Bronchus (tissue), 1 donor: ENCODE results near the genes VWC2L and FN1.

DNA sequence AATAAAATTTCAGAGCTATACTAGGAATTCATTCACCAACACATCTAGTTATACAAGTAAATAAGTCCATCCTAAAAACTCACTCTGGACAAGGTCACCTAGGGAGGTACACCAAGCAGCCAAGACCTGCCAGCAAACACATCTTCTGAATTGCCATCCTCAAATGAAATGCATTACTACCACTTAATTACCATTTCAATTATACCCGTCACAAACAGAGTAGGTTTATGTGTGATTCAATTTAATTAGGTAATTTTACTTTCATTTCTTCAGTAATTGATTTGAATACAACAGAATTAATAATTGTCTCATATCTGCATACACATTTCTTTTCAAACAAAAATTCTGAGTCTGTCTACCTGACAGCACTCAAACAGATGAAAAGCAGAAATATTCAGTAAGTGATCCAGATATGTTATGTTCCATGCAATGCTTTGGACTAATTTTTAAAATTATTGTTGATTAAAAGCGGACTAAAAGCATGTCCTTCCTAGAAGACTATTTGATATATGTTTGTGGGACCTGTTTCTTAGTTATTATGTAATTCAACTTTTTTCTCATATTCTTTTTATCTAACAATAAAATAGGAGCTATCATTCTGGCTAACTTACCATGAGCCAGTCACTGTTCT, 18.7 kb downstream of the IKZF2 start:
- PRO-cap = no peak

DNA sequence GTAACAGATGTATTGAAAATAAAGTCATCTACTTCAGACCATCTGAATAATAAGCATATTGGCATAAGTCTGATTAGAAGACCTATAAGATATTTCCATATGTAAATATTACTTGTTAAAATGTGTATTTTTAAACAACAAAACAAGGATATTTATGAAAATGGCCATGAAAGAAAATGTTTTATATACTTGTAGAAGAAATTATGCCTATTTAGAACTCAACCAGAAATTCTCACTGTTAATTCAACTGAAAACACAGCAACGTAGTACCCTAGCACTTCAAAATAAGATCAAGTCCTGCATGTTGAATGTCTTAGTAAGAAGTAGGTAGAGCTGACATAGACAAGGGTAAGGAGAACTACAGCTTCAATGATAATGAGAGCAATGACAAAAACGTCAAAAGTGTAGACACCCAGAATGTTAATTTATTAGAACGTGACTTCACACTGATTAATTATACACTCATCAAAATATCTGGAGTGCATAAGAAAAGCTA, 13.8 kb downstream of the IKZF2 start:
- PRO-cap = no peak

DNA sequence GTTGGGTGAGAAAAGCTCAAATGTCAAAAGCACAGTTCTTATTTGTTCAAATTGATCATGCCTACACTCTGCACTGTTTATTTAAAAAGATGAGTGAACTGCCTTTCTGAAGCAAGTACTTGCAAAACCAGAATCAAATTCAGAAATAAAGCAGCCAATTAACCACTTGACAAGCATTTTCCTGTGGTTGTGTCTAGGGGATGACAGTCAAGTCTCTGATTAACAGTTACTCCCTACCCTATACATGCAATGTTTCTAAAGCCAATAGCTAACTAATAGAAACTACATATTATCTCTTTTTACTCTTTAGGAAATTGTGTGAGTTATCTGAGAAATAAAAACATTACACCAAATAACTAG, 5.6 kb downstream of the IKZF2 start:
- PRO-cap = no peak

- PRO-cap = no peak
Observed at GRCh38 chr2:214410896-214411128, at the start of gene VWC2L. TSS of gene VWC2L (plus strand) at chr2:214411054.

DNA sequence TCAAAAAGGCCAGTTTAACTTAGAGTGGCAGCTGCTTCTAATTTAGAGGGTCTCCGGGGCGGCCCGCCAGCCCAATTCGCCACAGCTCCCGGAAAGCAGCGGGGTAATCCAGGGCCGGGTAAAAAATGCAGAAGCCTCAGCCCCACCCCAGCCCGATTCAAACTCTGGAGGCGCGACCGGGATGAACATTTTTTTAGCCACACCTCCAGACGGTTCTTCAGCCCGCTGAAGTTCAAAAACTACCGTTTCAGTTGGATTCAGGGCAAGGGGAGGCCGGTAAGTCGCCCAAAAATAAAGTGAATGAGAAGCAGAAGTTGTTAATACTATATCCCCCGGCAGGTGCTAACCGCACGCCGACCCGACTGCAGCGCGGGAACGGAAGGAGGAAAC, 549 bp downstream of the BARD1 start:
- PRO-cap = unidirectional peak, minus-strand start at position 159 of the sequence

- PRO-cap = no peak
Observed at GRCh38 chr2:215375187-215375576, 60.7 kb downstream of the FN1 start.

GRCh38 chr2:215386653-215387056, 49.2 kb downstream of the FN1 start:
- PRO-cap = no peak

DNA sequence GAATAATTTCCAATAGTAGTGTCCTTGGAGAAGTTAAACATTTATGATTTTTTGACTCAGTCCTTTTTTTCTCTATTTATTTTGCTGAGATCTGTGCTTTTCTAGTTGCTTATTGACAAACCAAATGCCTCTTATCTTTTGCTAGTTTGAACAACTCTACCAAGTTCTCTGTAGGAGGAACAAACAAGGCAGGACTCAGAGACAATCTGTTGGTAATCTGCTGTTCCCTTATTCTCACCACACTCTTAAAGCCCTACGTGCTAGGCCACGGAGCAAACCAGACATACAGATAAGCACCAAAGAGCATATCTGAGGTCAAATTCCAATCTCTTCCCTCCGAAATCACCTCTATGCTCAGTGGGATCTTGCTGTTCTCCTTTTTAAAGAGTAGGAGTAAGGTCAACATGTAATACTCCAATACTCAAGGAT, 18.5 kb downstream of the FN1 start:
- PRO-cap = no peak

DNA sequence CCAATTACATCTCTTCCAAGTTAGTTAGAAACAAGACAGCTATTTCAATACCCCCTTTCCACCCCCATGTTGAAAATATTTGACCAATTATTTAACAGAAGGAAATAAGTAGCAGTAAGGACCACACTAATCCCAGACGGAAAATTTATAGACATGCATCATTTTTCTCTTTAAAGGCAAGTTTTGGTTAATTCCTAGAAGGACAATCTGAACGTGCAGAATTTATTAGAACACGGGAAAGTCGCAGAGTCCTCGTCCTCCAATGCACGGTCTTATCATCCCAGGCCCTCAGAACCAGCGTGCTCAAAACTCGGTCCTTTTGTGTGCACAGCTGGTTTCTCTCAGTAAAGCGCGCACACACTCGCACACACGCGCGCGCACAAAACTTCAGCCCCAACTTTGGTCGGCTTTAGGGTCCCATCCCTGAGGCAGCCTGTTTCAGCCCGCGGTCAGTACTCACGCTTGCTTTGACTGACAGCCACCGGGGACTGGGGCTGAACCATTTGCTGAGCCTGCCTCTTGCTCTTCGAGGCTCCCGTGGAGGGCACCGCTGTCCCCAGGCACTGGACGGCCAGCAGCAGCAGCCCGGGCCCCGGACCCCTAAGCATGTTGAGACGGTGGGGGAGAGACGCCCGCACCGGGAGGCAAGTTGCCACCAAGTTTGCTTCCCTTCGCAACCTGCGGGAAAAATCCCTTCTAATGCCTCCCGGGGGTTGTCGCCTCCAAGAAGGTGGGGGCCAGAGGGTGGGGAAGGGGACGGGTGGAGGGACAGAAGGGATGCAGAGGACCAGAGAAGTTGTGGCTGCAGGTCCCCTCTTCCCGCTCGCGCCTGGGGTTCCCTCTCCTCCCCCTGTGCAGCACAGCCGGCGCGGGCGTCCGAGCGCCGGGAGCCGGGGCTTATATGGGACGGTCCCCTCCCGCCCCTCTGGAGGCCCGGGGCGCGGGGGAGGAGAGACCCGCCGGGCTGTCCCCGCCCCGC, at the start of gene FN1:
FN1 (minus strand) TSS at position 874 of the 979 bp plus-strand sequence.
- PRO-cap = bidirectional peak, plus-strand start outside the sequence, minus-strand start at position 874 of the sequence

- PRO-cap = no peak
Observed at GRCh38 chr2:215624137-215624846, 188.4 kb upstream of the FN1 start.

DNA sequence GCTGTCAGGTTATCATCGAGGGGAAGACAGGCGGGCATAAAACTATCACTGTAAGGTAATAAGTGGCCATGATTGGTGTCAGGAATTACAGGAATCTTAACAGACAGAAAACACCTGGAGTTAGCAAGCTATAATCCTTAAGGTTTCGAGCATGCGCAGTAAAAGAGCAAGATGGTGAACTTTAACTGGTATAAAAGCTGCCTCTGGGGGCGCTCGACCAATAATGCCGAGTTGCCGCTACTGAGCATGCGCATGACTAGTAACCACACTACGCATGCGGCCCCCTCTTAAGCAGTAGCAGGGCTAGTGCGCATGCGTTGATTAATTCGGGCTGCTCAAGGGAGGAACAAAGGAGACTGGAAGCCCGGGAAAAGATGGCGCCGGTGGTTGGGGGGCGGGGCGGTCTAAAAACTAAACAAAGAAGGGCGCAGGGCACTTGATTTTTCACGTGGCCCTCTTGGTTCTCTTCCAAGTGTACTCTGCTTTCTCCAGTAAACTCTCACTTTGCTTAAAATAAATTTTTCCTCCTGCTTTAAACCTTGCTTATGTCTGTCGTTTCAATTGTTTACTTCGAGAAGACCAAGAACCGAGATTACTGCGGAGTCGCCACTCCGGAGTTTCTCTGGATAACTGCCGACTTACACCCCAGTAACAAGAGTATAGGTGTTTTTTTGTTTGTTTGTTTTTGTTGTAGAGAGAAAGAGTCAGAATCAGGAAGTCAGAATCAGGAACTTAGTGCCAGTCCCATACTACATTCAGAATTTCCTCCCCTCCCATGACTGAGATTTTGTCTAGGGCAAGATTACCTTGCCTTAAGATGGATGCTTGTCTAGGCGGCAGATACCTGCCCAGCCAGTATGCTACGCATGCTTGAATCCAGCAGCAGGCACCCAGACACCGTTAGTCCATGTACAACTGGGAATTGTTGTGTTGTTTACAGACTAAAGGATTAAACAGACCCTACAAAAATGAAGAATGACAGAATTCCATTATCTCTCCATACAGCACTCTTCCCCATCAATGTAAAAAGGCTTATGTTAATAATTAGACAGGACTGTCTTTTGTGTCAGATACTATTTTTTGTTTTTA, 5.8 kb downstream of the XRCC5 start:
- PRO-cap = unidirectional peak, plus-strand start at position 349 of the sequence; unidirectional peak, plus-strand start at position 407 of the sequence

DNA sequence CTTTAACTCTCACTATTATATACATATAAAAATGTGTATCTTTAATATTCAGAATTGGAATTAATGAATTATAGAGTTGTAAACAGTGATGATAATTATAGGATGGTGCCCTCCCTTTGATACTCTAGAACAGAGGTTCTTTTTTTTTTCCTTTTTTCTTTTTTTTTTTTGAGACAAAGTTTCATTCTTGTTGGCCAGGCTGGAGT, 15.8 kb downstream of the XRCC5 start:
- PRO-cap = no peak

DNA sequence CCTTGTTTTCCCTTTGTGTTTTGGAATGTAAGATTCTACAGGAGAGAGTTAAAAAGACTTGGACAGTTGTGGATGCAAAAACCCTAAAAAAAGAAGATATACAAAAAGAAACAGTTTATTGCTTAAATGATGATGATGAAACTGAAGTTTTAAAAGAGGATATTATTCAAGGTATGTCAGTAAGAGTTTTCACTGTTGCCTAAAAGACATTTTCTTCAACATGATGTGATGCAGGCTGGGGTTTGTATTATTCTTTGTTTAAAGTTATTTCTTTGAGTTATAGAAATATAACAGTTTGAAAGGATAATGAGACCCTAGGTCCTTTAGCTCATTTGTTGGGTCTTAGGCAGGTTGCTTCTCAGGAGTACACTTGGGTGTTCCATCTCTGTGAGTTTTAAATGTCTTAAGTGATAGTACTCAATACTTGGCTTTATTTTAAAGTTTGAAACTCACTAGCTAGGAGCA, 18.4 kb downstream of the XRCC5 start:
- PRO-cap = no peak

- PRO-cap = no peak
Observed at GRCh38 chr2:216134714-216135469, 25.7 kb downstream of the XRCC5 start.

DNA sequence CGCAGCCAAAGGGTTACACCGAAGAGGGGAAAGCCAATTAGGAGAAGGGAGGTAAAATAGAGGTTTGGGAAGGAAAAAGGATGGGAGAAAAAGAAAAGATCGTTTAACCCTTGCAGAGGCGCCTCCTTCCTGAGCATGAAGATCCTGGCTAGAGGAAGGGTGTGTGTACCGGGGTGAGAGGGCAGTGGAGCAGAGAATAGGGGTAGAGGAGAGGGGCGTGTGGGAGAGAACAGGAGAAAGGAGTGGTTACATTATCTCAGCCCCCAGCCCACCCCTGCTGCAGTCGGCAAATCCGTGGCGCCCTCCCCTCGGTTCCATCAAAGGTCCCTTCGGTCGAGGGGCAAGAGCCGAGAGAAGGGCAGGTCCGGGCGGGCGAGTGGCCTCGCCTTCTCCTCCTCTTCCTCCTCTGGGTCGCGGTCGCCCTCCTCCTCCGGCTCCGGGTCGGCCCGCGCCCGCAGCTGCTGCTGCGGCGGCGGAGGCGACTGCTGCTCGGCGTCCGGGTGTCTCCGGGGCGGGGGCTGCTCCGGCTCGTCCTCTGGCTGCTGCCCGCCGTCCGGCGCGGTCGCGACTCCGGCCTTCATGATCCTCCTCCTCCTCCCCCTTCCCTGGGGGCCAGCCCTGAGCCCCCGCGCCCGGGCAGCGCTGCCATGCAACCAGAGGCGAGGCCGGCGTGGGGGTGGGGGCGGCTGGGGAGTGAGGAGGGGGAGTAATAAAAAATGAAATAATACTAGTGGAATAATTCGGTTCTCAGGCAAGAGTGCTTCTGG, 1.1 kb downstream of the MARCHF4 start:
- PRO-cap = no peak

DNA sequence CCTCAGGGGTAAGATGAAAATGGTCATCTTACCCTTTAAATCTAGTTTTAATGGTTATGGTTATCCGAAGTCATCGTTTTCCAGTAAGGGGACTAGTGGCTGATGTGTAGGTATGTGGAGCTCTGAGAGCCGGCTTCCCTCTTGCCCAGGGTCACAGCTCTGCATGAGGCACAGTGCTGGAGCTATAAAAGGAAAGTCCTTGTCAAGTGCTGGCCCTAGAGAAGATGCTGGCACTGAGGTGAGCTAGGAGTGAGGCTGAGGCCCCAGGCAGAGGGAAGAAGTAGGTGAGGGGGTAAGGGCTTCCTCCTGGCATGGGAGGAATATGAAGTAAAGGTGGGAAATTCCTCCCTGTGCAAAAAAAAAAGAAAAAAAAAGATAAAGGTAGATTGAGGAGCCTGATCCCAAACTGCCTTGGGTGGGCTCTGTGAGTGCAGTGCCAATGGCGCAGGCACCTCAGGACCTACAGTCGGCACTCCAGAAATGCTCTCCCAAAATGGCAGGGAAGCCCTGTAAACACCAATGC, 35.1 kb downstream of the SMARCAL1 start:
- PRO-cap = no peak

GRCh38 chr2:216565555-216565927, 66.9 kb downstream of the RPL37A start:
- PRO-cap = unidirectional peak, plus-strand start at chr2:216565668

GRCh38 chr2:216571966-216572299, 61.3 kb upstream of the IGFBP2 start:
- PRO-cap = no peak

GRCh38 chr2:216634274-216634572, 1.0 kb downstream of the IGFBP2 start:
- PRO-cap = no peak

GRCh38 chr2:216643619-216644727, 10.8 kb downstream of the IGFBP2 start:
- PRO-cap = no peak